ENCODE measurements around a stretch of chr16.

DNA sequence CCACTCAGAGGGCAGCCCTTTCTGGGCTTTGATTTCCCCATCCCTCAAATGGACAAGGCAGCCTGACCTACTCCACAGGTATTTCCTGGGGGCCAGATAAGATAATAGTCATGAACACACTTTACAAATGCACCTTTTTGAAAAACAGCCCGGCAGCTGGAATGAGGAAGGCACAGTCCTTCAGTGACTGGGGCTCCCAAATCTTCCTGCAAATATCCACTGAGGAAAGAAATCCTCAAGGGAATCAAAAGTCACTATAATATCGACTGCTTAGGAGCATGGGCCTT lies 61.6 kb downstream of the C16orf78 start:
- PRO-cap: no peak
- RAMPAGE, long total RNA: no peak

- PRO-cap: no peak
- RAMPAGE, long total RNA: no peak
These were observed 78.4 kb downstream of the C16orf78 start for GRCh38 chr16:49452003-49452466.

DNA sequence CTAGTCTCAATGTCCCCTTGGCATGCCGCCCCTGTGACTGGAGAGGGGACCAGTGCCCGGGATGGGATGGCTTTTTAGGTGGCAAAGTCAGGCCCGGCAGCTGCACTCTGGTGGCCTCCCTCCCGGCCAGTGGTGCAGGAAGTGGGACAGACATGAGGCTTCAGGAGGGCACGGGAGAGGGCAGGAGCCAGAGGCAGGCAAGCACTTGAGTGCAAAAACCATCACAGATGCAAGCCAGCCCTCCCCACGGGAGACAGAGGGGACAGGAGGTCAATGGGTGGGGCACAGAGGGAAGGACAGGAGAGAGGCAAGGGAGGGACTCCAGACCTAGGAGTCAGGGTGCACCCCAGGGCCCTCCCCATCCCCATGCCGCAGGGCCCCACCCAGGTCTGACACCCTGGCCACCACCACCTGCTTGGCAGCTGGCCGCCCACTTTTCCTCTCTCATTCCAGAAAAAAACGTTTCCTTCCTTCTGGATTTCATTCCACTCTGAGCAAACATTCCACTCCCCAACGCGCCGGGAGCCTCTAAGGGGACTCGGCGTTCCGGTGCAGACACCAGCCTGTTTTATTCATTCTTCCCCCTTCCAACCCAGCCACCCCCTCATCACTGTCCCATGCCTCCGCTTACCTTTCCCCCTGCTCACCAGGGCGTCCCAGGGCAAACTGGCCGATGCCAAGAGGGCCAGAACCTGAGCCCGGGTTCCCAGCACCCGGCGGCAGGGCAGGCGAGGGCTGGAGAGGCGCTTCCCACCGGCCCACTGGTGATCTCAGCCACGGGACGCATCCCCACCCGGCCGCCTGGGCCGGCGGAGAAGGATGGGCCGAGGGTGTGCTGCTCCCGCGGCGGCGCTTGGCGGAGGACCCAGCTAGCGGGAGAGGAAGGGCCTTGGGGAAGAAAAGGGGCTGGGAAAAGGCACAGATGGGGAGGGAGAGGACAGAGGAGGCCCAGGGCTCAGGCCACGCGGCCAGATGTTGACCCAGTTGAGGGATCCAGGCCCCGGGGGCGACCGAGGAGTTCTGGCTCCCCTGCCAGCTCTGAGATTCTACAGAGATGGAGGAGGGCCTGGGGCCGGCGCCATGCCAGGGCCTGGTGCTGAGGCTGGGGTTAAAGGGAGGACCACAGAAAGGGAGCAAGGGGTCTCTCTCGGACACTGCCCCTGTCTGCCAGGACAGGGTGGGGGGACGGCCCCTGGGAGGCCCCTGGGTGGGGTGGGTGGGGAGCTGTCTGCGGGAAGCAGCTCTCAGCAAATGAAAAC lies 192.0 kb downstream of the ZNF423 start:
- PRO-cap: no peak
- RAMPAGE, long total RNA: no peak

DNA sequence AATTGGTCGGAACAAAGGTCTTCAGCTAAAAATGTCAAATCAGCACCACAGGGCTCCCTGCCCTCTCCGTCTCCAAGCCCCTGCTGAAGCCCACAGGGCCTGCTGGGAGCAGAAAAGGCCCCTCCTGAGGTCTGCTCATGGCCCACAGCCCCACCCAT lies 155.7 kb downstream of the ZNF423 start:
- PRO-cap: no peak
- RAMPAGE, long total RNA: no peak

DNA sequence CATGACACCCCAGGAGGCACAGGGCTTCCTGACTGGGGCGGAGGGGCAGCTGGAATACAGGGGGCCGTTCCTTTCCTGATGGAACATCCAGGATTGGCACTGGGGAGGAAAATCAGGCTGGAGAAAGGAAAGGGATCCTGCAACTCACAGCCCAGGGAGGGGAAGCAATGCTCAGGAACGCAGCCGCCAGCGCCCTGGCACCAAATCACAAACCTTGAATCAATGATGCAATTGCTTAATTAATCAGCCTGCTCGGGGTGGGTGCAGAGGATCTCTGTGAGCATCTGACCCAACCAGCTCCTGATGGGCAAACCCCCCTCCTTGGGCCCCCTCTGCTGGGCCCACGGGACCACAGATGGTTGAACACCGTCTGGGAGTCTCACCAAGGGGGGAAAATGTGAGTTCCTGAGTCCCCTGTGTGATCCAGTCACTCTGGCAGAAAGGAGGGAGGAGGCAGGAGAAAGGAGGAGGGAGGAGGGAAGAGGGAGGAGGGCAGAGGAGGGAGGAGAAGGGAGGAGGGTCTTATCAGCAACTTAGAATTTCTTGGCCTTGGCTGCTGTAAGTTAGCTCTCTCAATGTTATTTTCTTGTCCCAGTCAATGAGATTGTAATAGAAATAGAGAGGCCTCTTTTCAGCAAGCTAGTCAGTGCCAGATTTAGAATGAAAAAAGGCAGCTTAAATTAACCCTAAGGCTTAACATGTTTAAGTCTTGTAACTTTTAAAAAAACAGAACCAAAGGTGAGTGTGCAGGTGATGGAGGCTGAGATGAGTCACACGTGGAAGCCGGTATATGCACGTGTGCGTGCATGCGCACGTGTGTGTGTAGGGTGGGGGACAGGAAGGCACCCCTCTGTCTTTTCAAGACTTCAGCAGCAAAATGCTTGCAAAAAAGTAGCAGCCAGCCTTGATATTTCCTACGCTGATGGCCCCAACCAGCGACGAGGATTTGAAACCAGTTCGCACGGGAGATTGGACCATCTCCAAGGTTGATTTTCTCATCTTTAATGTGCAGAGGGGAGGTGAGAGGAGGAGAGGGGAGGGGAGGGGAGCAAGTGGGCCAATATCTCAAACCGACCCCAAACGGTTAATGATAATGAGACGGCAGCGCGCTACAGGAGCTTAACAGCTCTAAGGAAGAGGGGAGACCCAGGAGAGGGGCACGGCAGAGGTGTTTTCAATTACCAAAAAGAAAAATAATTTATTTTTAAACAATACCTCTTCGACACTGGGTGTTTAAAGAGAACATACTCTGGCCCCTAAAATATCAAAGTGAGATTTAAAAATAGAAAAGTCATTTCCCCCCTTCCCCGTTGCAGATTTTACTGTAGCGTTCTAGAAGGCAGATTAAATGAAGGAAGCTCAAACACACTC lies 155.0 kb downstream of the ZNF423 start:
- PRO-cap: no peak
- RAMPAGE, long total RNA: no peak

- PRO-cap: no peak
- RAMPAGE, long total RNA: no peak
These were observed 129.3 kb downstream of the ZNF423 start for GRCh38 chr16:49726610-49727009.

- PRO-cap: no peak
- RAMPAGE, long total RNA: no peak
These were observed 79.8 kb downstream of the ZNF423 start for GRCh38 chr16:49775968-49776605.

GRCh38 chr16:49835177-49835612 lies 20.7 kb downstream of the ZNF423 start:
- PRO-cap: no peak
- RAMPAGE, long total RNA: no peak

GRCh38 chr16:49837692-49838062 lies 18.2 kb downstream of the ZNF423 start:
- PRO-cap: no peak
- RAMPAGE, long total RNA: no peak

DNA sequence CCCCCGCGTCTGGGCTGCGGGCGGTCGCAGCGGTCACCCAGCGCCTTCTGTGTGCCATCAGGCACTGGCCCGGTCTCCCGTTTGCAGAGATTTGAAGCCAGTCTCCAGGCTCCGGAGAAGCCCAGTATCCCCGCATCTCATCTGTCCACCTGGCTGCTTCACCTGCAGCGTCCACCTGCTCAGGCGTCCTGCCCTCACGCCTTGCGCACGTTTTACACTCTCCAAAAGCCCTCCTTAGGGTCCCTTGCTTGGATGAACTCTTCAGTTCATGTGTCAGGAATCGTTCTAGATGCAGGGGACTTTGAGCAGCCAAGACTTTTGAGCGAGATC lies 776 bp downstream of the HEATR3 start:
- PRO-cap: no peak
- RAMPAGE, long total RNA: no peak

DNA sequence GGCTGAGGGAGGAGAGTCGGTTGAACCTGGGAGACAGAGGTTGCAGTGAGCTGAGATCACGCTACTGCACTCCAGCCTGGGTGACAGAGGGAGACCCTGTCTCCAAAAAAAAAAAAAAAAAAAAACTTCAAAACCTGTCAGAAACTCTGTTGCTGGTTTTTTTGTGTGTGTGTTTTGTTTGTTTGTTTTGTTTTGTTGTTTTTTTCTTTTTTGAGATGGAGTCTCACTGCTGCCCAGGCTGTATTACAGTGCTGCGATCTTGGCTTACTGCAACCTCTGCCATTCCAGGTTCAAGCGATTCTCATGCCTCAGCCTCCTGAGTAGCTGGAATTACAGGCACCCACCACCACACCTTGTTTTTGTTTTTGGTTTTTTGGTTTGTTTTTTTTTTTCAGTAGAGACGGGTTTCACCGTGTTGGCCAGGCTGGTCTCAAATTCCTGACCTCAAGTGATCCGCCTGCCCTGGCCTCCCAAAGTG lies 39.6 kb downstream of the HEATR3 start:
- PRO-cap: no peak
- RAMPAGE, long total RNA: no peak

DNA sequence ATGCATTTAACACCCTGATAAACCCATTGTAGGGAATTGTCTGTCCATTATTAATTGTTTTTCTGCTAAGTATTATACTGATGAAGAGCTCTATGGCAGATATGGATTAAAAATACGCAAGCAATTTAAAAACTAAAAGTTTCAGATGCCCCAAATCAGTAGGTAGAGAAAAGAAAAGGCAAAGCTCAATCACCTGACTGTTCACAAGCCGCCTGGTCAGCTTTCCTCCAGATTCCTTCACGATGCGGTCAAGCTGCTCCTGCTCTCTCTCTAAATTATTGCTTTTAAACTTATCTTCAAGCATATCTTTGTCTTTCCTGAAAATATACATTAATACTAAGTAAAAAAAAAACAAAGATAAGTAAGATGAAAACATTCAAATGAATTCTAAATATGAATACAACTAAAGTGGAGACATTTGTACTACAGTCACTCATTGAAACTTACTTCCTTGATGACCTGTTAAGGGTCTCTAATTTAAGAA lies 35.4 kb downstream of the BRD7 start:
- PRO-cap: no peak
- RAMPAGE, long total RNA: no peak

- PRO-cap: no peak
- RAMPAGE, long total RNA: no peak
These were observed 28.2 kb upstream of the BRD7 start for GRCh38 chr16:50396697-50397659.

- PRO-cap: no peak
- RAMPAGE, long total RNA: no peak
These were observed 55.1 kb downstream of the NKD1 start for GRCh38 chr16:50603014-50604077.

DNA sequence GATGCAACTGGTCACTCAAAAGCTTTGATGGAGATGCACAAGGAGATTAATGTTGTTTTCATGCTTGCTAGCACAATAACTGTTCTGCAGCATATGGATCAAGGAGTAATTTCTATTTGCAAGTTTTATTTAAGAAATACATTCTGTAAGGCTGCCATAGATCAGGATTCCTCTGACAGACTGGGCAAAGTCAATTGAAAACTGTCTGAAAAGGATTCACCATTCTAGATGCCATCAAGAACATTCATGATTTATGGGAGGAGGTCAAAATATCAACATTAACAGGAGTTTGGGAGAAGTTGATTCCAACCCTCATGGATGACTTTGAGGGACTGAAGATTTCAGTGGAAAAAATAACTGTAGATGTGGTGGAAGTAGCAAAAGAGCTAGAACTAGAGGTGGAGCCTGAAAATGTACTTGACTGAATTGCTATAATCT lies 24.5 kb downstream of the CYLD start:
- PRO-cap: no peak
- RAMPAGE, long total RNA: no peak

DNA sequence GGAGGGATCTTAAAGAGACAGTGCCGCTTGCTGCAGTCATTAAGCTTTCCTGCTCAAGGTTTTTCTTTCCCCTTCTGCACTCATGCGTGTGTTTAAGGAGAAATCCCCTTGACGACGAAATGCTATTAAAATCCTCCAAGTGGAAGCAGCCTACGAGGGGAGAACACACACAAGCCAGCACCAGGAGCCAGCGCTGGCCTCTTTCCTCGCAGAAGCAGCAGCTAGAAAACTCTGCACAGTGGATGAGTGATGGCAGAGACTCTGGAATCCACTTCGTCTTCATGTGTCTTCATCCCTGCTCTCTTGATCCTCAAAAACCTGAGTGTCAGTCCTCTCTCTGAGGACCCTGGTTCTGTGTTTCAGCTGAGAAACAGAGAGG lies 21.9 kb downstream of the SALL1 start:
- PRO-cap: no peak
- RAMPAGE, long total RNA: no peak

DNA sequence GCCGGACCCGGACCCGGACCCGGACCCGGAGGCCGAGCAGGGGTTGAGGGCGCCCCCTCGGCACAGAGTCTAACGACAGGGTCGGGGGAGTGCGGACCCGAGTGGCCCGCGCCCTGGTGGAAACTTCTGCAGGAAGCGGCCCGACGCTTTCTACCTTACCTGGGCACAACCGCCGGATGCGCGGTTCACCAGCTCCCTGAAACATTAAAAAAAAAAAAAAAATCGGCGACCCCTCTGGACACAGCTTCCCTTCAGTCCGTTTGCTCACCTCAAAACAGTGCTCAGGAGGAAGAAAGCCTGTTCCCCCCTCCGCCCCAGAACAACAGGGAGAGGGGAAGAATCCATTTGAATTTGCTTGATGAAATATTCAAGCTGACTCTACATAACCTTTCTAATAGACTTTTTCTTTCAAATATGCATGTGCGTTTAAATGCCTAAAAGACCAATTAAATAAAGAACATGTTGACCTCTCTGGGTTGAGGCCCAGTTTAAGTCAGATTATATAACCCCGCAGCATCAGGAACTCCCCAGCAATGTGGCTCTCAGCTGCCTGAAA lies 16.0 kb downstream of the SALL1 start:
- PRO-cap: no peak
- RAMPAGE, long total RNA: no peak

GRCh38 chr16:51155100-51155765 lies 4.2 kb upstream of the SALL1 start:
- PRO-cap: no peak
- RAMPAGE, long total RNA: no peak

DNA sequence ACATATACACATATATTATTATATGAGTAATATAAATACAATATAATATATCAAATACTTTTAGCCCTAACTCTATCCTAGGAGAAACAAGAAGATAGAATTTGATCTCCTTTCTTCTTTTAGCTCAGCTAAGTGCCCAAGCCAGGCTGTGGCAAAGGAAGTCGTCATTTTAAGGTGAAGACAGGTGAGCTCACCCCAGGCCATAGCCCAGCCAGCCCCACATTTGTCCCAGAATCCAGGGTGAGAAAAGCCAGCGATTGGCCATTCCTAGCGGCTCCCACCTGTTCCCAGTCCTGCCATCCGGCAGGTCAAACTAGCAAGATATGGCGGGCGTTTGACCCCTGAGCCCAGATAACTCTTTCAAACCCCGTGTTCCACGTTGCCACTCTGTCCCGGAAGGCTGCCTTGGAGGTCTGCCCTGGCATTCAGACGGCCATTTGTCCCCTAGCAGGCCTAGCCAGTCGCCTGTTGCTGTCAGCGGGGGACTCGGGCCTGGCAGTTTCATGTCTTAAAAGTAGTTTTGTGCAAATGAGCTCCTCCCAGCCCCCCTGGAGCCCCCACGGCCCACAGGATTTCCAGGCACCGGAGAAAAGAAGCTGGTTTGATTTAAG lies 240.6 kb upstream of the SALL1 start:
- PRO-cap: no peak
- RAMPAGE, long total RNA: no peak

DNA sequence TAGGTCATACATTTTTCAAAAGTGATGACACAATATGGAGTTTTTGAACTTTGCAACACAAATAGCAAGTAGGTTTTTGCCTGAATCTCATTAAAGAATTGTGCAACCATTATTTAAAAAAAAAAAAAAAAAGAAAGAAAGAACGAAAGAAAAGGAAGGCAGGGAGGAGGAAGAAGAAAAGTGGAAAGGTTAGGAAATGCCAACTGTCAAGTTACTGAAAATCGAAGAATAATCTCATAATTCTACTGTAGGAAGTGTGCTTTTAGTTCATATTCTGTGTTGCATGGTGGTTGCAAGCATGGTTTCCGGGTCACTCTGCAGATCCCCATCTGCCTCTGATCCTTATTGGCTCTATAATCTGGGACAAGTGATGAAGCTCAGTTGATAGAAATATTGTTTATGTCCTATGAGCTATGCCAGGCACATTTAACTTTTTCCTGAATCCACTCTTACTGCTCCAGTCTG lies 252.0 kb upstream of the SALL1 start:
- PRO-cap: no peak
- RAMPAGE, long total RNA: no peak